BJ (cell line): ENCODE measurements around the genes DPYSL3, MARCOL and FBXO38.

DNA sequence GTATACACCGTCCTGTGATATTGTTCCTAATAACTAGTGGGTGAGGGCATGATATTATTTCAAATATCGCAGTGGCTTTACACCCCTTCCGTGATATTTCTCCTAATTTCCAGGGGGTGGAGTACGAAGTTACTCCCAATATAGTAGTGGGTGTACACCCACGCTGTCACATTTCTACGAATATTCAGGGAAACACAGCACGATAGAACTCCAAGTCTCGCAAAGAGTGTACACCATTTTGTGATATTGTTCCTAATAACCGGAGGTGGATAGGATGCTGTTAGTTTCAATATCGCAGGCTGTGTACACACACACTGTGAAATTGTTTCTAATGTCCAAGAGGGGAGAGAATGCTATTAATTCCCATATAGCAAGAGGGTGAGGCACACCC is 865 bp upstream of the STK32A start:
- CAGE, long polyA plus RNA, result no peak
- RRBS, result no CpG with 5 or more reads among the region's 10 CpGs

GRCh38 chr5:147454995-147455899 is 54.6 kb downstream of the DPYSL3 start:
- CAGE, long polyA plus RNA, result no peak
- RRBS, result no CpG with 5 or more reads among the region's 11 CpGs

GRCh38 chr5:147509760-147510462 is at the start of gene DPYSL3:
Gene DPYSL3, minus strand, starts transcription at chr5:147510068.
- CAGE, long polyA plus RNA, result no peak
- RRBS, result under 1% methylated on average over 16 of the region's 58 CpGs

- CAGE, long polyA plus RNA, result no peak
- RRBS, result no CpG with 5 or more reads among the region's 1 CpG
These were observed 13.0 kb downstream of the SPINK1 start for GRCh38 chr5:147818364-147818893.

- CAGE, long polyA plus RNA, result no peak
- RRBS, result no CpG with 5 or more reads among the region's 2 CpGs
These were observed 44.8 kb downstream of the SPINK5 start for GRCh38 chr5:148108552-148108948.

- CAGE, long polyA plus RNA, result no peak
- RRBS, result no CpG with 5 or more reads among the region's 2 CpGs
These were observed at the start of gene MARCOL for GRCh38 chr5:148238250-148238697. Gene MARCOL, plus strand, starts transcription at chr5:148238525.

DNA sequence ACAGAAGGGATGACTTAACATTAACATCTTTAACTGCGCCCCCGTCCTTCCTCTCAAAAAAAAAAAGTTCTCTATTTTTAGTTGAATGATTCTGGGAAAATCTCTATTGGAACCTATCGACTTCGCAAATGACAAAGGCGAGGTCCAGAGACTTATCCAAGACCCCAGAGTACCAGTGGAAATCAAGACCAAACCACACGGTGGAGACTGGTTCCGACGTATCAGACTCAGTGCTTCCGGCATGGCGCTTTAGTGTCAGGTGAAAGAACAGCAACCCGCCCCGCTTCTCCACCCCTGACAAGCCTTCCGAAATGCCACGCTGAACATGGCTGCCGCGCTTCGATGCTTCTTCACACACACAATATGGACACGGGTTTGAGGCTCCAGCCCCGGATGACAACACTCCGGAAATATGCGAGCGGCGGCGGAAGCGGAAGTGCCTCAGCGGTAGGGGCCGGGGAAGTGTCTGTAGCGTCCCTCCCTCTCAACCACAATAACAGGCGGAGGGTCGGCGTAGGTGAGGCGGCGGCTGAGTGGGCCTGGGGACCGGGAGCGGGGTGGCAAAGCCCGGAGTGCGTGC is at the start of gene FBXO38:
Gene FBXO38 (plus strand): TSS at position 436 of the 580 bp plus-strand sequence.
- CAGE, long polyA plus RNA, result start-site peak on the plus strand centred at position 465 of the sequence, 82 bp wide, 1,351 and 1,241 reads in 2 replicates
- RRBS, result under 1% methylated on average over 12 of the region's 37 CpGs

- CAGE, long polyA plus RNA, result no peak
- RRBS, result no CpG with 5 or more reads among the region's 3 CpGs
These were observed 31.1 kb downstream of the FBXO38 start for GRCh38 chr5:148414894-148415290.

GRCh38 chr5:148452765-148453430 is 69.1 kb downstream of the FBXO38 start:
- CAGE, long polyA plus RNA, result no peak
- RRBS, result no CpG with 5 or more reads among the region's 6 CpGs

- CAGE, long polyA plus RNA, result no peak
- RRBS, result no CpG with 5 or more reads among the region's 10 CpGs
These were observed 90.1 kb downstream of the FBXO38 start for GRCh38 chr5:148473637-148474470.

DNA sequence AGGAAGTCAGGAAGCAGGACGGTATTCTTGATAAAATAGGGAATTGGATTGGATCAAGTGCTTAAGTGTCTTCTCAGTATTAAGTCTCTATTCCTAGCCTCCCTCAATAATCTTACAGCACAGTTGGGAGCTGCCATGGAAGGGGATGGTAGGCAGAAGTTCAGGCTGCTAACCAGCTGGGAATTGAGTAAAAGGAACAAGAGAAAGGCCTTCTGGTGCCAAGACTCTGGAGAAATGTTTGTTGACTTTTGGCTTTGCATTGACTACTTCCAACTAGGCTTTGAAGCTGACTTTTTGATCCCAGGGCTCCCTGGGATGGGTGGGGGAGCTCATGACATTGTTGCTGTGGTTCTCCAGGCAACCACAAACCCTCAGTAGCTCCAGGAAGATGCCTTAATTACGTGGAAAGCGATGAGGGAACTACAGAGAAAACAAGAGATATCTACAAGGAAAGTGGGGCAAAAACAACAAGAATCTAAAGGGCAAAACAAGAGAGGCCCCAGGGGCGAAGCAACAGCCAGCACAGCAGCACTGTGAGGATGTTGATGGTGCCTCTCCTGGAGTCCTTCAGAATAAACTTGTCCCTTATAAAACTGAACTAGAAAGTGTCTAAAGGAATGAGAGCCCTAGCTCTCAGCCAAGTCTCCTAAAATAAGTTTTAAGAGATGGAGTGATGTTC is 85.3 kb upstream of the HTR4 start:
- CAGE, long polyA plus RNA, result no peak
- RRBS, result no CpG with 5 or more reads among the region's 4 CpGs

- CAGE, long polyA plus RNA, result no peak
- RRBS, result 2% methylated on average over 1 of the region's 18 CpGs
These were observed 455 bp downstream of the ADRB2 start for GRCh38 chr5:148826888-148827244.

- CAGE, long polyA plus RNA, result no peak
- RRBS, result no CpG with 5 or more reads among the region's 2 CpGs
These were observed 89.0 kb downstream of the ADRB2 start for GRCh38 chr5:148915503-148915789.

DNA sequence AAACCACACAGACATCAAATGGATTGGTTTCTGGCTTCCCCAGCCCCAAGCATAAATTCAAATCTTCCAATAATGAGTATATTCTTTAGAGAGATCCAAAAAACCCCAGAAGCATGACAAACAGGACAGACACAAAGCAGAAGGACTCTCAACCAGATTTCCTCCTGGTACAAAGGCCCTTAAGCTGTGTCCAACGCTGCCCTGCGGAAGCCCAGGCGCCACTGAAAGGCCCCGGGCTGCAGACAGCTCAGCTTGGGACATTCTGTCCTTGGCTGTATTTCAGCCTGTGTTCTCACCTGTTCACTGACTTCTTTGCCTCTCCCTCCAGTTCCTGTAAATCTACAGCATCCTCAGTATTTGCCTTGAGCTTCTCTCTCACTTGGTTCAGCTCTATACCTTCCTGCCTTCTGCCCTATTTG is 96.6 kb downstream of the SH3TC2 start:
- CAGE, long polyA plus RNA, result no peak
- RRBS, result no CpG with 5 or more reads among the region's 4 CpGs

- CAGE, long polyA plus RNA, result no peak
- RRBS, result no CpG with 5 or more reads among the region's 2 CpGs
These were observed 78.6 kb downstream of the SH3TC2 start for GRCh38 chr5:148984218-148984656.

- CAGE, long polyA plus RNA, result no peak
- RRBS, result no CpG with 5 or more reads among the region's 1 CpG
These were observed 38.5 kb downstream of the SH3TC2 start for GRCh38 chr5:149024415-149024689.

DNA sequence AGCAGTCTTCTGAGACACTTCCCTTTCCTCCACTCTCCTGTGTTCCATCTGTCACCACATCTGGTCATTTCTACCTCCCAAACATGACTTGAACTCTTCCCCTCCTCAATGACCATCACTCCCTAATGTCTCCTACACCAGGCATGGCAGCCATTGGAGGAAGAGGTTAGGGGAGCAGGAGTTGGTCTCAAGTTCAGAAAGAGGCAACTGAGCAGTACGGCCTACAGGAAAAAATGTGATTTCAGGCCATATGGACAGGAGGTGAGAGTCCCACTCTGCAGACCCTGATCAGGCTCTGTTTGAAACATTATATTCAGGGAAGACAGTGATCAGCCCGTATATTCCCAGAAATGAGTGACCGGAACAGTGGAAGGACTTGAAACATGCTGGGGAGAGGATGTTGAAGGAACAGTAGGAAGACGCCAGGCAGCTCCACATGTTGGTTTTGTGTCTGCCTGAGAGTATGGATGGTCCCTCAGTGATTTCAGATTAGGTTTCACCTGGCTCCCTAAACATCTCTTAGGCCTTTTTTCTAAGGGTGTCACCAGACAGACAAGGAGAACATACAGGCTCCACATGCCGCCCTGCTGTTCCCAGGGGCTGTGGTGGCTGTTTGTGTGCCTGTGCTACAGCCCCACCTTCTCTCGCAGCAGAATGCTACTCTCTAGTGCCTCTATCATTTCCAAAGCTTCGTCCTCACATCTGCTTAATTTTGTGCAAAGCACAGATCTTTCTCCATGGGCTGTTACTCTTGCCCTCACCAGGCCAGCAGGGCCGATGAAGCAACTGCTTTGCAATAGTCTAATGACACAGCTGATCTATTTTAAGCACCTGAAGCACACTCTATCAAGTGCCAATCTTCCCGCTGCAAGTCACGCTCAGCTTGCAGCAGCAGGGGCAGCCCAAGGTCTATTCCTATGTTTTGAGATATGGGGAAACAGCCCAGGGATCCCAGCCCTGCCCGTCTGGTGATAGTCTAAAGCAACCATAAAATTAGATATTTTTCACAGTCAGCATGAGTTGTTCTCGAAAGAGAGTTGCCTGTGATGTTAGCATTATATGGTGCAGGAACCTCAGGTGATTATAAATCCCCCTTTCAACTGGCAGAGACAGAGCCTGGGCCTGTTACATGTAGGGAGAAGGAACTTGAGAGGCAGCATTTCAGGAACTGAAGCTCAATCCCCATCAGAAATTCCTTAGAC is 12.4 kb downstream of the ABLIM3 start:
- CAGE, long polyA plus RNA, result no peak
- RRBS, result no CpG with 5 or more reads among the region's 12 CpGs

DNA sequence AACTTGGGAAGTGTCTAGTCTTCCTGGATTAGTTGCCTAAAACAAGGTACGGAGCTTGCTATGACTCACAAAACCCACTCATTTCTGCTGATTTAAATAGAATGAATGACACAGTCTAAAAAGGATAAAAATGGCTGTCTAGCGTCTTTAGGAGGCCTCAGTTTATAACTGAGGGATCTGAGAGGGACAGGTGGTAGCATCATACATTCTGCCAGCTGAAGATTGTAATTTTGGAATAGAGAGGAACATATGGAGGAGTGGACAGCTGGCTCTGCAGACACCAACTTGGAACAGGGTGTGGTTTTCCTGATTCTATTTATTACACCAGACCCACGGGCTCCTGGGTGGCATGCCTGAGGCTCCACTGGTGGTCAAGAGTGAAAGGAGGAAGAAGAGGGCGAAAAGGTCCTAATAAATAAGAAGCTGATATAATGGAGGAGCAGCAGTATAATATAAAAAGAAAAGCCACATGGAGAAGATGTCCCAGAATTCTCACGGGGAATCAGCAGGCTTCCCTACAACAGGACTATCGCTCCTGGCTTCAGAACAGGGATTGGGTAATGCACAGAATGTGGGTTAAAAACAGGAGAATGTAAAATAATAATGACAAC is 62.8 kb downstream of the ABLIM3 start:
- CAGE, long polyA plus RNA, result no peak
- RRBS, result no CpG with 5 or more reads among the region's 6 CpGs

GRCh38 chr5:149273800-149274287 is 2.2 kb downstream of the AFAP1L1 start:
- CAGE, long polyA plus RNA, result no peak
- RRBS, result no CpG with 5 or more reads among the region's 2 CpGs

GRCh38 chr5:149284407-149285031 is 12.9 kb downstream of the AFAP1L1 start:
- CAGE, long polyA plus RNA, result no peak
- RRBS, result no CpG with 5 or more reads among the region's 6 CpGs